ENCODE measurements around a stretch of chr3.

DNA sequence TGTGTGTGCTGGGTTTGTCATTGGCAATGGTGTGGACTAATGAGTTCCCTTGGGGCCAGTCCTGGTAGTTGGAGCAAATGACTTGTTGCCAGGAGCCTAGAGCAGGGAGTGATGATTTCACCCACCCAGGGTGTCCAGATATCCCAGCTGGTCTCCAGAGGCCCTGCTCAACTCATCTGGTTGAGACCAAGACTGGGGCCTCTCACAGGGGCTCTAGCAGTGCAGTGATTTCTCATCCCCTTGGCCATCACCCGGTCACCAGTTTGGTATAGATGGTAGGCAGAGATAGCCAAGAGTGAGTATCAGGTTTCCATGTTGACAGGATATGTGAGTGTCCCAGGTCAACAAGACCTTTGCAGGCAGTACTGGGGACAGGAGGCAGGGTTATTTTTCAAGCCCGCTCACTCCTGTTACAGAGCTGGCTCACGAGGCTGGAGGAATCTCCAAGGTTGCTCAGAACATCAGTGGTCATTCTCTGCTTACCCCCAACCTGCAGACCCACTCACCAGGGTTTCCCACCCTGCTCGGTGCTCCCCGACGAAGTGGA, 4.0 kb upstream of the HDAC11 start:
- CAGE, long polyA plus RNA: no peak
- RRBS: no CpG with 5 or more reads among the region's 6 CpGs

DNA sequence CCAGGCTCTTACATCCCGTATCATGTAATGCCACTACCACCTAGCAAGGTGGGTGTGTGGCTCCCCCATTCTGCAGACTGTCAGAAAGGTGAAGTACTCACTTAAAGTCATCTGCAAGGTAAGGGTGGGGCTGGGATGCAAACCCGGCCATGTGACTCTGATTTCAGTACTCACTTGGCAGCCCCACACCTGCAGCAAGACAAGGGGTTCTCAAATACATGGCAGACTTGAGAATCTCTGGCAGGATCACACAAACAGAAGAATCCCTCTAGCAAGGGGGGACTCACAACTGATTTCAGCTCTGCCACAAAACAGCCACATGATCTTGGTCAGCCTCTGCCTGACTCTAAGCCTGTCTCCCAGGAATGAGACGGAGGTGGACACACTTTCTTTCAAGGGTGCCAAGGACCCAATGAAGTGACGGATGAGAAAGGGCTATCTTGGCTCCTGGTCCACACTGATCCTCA, 12.7 kb downstream of the WNT7A start:
- CAGE, long polyA plus RNA: no peak
- RRBS: no CpG with 5 or more reads among the region's 4 CpGs

GRCh38 chr3:13878704-13879248, 1.1 kb downstream of the WNT7A start:
- CAGE, long polyA plus RNA: no peak
- RRBS: 1% methylated on average over 7 of the region's 31 CpGs

DNA sequence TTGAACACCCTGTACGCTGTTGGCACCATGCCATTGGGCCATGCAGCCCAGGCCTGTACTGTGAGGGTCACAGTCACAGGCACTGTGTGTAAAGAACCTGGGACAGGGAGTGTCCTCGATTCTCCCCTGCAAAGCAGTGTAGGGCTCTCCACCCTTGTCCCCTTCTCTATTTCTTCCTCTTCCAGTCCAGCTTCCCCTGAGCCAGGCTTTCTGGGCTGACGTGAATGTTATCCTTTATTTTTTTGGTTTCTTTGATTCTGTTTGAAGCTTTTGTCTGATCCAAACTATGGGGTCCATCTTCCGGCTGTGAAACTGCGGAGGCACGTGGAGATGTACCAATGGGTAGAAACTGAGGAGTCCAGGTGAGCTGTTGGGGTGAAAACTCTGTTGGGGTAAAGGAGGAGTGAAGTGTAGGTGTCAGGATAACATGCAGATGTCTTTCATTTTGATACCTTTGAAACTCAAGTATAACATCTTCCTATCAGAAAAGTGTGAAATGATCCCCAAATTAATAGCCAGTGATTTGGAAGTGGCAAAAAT, 6.5 kb downstream of the TMEM43 start:
- CAGE, long polyA plus RNA: no peak
- RRBS: no CpG with 5 or more reads among the region's 6 CpGs

- CAGE, long polyA plus RNA: no peak
- RRBS: no CpG with 5 or more reads among the region's 16 CpGs
Measured at GRCh38 chr3:14134174-14135033, 9.6 kb downstream of the TMEM43 start.

DNA sequence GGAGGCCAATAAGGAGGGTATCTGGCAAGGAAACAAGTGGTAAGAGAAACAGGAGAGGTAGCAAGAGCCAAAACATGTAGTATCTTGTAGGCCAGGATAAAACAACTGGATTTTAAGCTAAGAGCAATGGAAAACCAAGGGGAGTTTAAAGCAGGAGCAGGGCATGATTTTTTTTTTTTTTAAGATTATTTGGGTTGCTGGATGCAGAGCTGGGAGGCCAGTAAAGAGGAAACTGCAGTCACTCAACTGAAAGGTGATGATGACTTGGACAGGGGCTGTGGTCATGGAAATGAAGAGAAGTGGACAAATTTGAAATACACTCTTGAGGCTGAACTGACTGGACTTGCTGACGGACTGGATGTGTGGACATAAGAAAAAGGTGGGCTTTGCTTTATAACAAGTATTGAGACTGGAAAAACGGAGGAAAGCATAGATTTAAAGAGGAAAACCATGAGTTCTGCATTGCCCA, 828 bp downstream of the XPC start:
- CAGE, long polyA plus RNA: no peak
- RRBS: no CpG with 5 or more reads among the region's 2 CpGs

DNA sequence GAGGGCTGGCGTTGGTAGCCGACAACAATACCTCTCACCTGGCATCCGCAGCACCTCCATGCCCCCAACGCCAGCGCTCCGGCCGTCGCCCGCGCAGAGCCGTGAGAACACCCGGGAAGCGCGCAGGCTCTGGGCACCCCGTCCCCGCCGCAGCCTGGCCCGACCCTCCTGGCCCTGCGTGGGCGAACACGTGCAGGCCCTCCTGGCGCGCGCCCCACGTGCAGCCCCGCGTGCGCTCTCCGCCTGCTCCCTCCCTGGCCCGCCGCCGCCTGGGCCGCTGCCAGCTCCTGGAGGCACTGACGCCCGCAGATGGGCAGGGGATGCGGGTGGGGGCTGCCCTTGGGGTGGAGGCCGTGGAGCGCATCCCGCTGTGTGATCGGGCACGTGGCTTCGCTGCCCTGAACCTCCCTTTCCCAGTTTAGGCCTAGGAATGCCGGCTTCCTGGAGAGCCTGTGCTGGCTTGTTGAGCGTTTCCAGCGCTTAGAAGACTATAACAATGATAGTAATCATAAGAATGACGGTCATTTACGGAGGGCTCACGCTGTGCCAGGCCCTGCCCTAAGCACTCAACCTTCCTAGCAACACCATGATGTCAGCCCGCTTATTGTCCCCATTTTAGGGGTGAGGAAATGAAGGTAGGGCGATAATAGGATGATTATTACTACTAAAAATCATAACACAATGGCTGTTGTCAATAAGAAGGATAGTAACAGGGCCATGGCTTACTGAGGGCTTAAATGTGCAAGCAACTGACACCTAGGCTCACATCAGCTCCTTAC, 104.5 kb upstream of the SLC6A6 start:
- CAGE, long polyA plus RNA: no peak
- RRBS: no CpG with 5 or more reads among the region's 50 CpGs

- CAGE, long polyA plus RNA: no peak
- RRBS: 8% methylated on average over 15 of the region's 41 CpGs
Measured at GRCh38 chr3:14402110-14402519, 291 bp upstream of the SLC6A6 start.

- CAGE, long polyA plus RNA: no peak
- RRBS: no CpG with 5 or more reads among the region's 7 CpGs
Measured at GRCh38 chr3:14404623-14404990, 2.2 kb downstream of the SLC6A6 start.

GRCh38 chr3:14405163-14405643, 2.8 kb downstream of the SLC6A6 start:
- CAGE, long polyA plus RNA: no peak
- RRBS: no CpG with 5 or more reads among the region's 3 CpGs

DNA sequence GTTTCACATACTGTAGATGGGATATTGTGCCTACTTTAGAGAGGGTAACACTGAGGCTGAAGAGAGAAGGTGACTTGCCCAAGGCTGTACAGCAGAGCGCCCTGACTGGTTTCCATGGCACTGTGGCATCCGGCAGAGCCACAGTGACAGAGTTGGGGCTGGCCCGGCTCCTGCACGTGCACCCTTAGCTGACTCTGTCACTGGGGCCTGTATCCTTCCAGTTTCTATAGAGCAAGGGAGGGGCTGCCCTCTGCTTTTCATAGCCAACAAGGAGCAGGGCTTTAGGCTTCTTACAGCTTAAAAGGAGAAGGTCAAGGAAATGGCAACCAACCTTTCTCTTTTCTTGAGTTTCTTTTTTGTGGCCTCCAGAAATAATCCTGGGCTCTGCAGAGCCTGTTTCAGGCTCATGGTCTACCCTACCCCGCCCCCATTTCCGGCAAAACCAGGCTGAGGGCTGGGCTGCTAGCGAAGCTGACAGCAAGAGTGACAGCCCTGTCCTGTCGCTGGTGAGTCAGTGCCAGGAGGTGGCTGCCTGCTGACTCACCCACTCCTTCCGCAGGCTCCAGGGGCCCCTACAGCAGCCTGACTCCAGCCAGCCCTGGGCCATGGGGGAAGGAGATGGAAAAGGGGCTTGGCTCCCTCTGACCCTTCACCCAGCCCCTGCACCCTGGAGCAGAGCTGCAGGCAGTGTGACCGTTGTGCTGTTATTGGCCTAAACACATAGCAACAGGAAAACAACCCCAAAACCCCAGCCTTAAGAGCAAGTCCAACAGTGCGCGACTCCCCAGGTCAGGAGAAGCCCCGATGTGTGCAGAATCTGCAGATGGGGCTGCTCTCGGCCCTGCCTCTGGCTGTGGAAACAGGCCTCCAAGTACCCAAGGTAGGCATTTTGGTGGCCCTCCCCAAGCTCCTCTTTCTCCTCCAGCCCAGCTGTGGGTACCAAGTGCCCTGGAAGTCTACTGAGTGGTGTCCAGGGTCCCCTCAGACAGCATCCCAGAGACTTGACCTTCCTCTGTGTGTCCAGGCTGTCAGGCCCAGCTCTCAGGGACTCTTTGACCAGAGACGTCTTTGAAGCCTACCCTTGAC, 29.8 kb downstream of the SLC6A6 start:
- CAGE, long polyA plus RNA: no peak
- RRBS: no CpG with 5 or more reads among the region's 15 CpGs

DNA sequence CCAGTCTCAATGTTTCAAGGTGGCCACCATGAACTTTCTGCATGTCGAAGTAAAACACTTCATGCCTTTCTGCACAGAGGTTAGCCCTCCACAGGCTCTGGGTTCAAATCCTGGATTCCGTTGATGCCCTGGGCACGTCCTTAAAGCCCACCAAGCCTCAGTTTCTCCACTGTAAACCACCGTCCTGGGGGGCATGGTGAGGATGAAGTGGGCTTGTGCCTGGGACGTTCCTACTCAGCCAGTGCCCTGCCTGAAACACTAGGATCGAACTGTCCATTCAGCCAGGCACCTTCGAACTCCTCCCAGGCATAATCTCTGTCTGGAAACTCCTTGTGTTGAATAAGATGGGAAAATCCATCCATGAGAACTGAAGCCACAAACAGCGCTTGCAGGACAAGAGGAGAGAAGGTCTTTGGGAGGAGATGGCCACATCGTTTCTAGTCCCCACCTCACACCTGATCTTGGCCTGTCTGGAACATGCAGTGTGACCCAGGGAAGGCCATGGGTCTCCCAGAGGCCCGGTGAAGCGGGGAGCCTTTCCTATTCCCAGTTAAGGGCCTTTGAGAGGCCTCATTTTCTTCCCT, 62.5 kb downstream of the SLC6A6 start:
- CAGE, long polyA plus RNA: no peak
- RRBS: no CpG with 5 or more reads among the region's 11 CpGs

- CAGE, long polyA plus RNA: no peak
- RRBS: no CpG with 5 or more reads among the region's 4 CpGs
Measured at GRCh38 chr3:14482254-14482931, 57.7 kb downstream of the GRIP2 start.

DNA sequence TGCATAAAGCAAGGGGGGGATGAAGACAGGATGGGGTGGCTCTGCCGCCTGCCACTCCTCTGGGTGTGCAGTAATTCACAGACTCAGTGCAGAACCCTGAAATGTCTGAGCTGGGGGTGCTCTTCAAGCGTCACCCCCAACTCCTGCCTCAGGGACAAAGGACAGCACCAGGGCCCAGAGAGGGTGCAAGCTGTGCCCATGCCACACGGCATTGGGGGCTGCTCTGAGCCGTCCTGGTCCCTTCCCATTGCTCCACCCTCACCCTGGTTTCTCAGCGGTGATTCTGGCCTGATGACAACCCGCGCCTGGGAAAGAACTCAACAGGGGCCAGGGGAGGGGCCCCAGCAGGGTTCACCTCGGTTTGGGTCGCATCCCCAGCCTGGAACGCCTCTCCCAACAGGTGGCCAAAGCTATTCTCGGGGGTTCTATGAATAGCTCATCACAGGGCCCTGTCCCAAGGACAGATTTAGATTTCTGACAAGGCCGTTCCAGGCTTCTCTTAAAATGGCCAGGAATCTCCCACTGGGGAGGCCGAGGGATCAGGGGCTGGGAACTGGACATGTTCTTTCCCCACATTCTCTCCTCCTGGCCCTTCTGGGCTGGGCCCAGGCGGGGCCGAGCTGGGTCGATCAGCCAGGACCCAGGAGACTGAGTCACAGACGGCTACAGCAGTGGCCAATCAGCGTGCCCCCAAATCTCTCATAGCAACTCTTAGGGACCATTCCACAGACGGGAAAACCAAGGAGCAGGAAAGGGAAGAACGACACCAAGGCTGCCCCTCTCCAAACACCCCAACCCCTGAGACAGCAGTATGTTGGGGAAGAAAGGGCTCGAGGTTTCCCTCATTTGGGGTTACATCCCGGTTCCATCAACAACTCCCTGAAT, 17.9 kb downstream of the GRIP2 start:
- CAGE, long polyA plus RNA: no peak
- RRBS: no CpG with 5 or more reads among the region's 22 CpGs

GRCh38 chr3:14962120-14962728, 14.8 kb downstream of the NR2C2 start:
- CAGE, long polyA plus RNA: no peak
- RRBS: no CpG with 5 or more reads among the region's 3 CpGs

DNA sequence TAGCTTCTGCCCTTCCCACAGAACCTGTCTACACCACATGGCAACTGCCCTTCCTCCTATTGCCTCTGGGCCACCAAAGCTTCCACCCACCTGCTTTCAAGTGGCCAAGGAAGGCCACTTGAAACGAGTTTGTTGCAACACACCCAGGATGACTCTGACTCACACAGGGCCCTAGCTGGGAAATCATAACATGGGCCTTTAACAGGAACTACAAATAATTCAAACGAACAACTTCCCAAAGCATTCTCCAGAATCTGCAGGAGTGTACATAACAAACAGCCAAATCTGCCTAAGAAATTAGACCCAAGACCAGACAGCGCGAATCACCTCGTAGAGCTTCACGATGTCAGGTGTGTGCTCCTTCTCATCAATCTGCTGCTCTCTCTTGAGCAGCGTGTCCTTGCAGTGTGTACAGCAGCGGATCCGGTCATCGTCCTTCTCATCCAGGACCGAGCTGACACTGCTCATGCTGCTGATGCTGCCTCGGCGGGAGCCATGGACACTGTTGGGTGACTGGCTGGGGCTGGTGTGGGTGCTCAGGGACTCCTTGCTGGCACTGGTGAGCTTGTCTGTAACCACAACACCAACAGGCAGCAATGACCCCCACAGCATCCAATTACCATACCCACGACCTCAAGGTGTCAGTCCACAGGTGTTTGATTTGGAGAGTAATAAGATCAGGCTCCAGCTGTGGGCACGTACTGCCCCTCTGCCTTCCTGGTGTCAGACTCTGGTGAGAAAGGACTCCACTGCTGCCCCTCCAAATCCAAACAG, 16.7 kb downstream of the RBSN start:
- CAGE, long polyA plus RNA: no peak
- RRBS: no CpG with 5 or more reads among the region's 15 CpGs

DNA sequence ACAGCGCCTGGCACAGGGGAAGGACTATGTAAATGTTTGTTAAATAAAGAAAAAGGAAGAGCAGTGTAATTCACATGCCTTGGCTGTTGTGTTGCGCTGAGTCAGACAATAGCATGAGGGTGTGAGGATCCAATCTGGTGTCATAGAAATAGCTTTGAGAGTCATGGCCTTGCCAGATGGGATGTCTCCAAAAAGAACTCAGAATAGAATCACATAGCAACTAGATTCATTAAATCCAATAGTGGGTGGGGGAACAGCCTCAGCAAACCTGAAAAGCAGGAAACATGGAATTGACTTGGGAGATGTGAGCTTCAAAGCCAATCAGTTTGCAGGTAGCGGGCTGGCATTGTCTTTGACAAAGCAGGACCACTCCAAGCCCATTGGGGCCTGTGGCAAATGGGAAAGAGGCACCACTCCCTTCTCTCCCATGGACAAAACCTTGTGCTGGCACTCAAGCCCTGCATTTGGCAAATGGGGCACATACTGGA, 4.0 kb upstream of the RBSN start:
- CAGE, long polyA plus RNA: no peak
- RRBS: no CpG with 5 or more reads among the region's 3 CpGs

DNA sequence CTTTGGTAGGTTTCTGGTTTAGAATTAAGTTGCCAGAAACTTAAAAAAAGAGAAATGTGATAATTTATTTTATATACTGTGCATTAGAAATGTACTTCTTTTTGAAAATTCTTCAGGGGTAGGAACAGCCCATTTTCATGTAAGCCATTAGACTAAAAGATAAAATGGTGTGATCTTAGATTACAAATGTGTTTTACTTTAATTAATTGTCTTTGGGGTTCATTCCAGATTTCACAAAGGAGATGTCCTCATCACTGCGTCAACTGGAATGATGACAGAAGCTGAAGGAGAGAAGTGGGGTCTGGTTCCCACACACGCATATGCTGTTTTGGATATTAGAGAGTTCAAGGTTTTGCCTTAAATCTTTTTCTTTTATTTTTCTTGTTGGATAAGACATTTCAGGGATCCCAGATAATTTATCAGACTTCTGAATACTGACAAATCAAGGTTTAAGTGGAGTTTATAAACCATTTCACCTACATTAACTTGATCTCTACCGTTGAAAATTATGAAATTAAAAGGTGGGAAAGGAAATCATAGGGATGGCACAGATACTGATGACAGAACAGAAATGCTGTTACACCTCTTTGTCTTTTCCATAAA, 28.9 kb downstream of the CAPN7 start:
- CAGE, long polyA plus RNA: no peak
- RRBS: no CpG with 5 or more reads among the region's 3 CpGs

DNA sequence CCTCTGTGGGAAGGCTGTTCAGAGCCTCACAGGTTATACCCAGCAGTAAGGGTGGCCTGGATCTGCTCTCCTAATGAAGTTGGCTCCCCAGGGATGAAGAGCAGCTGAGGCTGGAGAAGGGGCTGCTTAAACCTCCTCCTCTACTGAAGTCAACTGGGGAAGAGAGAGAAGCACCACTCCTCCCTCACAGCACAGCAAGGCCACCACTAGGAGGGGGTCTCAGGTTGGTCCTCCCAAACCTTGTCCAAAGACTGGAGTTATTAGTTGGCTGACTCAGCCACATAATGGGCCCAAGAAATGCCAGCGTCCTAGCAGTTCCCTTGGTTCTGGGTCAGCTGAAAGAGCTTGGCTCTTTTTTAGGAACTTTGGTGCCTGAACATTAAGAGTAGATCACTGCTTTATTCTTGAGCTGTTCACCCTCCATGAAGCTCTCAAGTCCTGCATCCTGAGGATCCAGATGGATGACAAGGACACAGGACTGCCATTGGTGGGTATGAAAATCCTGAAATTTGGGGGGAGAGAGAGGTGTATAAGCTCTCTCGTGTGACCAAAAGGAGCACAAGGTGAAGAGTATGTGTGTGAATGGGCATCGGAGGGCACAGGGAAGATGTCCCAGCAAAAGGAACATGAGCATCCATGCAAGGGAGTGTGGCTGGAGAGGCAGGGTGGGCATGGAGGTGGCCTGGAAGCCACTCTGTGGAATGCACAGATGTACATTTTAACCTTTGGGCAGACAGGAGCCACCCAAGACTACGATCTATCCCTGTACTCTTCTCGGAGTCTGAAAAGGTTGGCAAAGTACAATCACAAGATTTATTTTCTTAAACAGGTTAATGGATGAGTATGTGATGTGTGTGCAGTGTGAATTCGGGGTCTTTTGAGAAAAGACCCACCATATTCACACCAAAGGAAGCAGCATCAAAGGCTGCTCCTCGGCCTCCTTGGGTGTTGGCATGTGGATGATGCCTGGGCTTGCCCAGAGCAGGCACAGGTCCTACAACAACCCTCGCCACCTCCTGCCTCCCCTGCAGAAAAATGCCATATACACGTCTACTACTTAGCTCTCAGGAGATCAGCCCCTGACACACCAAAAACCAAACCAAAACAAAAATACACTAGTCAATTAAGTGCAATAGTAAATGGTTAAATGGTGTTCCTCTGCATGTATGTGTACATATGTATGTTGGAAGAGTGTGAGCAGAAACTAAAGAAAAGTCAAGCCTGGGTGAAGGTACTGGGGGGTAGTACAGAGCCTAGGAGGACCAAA, 54.5 kb downstream of the CAPN7 start:
- CAGE, long polyA plus RNA: no peak
- RRBS: no CpG with 5 or more reads among the region's 9 CpGs

DNA sequence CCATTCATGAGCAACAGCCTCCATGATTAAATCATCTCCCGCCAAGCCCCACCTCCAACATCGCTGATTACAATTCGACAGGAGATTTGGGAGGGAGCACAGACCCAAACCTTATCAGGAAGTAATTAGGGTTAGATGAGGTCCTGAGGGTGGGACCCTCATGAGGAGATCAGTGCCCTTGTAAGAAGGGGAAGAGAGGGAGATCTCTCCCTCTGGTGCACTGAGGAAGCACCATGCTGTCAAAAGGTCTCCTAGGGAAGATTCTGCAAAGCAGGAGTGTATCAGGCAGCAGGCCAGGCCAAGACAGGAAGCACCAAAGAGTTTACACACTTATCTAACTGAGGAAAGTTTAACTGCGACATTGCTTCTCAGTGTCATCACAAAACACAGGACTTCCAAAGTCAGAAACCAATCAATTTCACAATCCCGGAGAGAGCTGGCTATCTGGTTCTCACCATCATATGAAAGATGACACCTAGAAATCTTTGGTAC, 57.4 kb downstream of the SH3BP5 start:
- CAGE, long polyA plus RNA: no peak
- RRBS: no CpG with 5 or more reads among the region's 5 CpGs

Data from BJ (cell line).